Panc1 (cell line): Measurements from ENCODE around the gene NDFIP2.

- RRBS, 2 experiments = no CpG with 5 or more reads among the region's 1 CpG
These were observed 141.9 kb downstream of the MYCBP2 start for GRCh38 chr13:77184818-77185668.

DNA sequence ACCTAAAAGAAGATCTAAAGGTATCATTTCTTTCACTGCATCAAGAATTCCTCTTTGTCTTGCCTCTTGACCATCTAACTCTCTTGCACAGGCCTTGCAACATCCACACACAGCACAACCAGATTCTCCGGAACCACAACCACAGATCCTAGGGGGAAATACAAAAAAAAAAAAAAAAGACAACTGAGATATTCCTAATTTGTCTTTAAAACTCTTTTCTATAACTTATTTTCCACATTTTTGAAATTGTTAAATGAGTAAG, 83.2 kb downstream of the MYCBP2 start:
- RRBS, 2 experiments = no CpG with 5 or more reads among the region's 1 CpG

DNA sequence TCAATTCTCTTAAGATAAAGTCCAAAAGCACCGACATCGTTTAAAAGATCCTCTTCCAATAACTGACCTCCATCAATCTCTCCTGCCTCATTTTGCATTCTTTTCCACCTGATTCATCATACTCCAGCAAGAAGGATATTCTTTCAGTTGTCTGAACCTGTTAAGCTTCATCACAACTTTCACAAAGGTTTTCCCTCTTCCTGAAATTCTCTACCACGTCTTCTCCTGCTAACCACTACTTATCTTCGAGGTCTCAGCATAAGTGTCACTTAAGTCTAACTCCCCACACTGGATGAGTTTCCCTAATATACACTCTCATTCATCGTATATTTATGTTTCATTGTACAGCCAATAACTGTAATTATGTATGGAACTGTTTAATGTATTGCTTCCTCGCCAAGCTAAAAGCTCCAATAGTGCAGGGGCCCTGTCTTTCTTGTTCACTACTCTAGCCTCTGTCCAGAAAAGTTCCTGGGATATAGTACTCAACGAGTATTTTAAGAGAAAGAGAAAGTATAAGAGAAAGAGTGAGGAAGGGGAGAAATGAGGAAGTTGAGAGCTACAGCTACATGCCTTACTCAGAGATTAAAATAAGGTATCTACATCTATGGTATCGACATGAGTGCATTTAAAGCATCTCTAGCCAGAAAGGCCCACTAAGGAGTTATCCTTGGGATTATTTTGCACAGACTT, 28.7 kb downstream of the MYCBP2 start:
- RRBS, 2 experiments = no CpG with 5 or more reads among the region's 8 CpGs

DNA sequence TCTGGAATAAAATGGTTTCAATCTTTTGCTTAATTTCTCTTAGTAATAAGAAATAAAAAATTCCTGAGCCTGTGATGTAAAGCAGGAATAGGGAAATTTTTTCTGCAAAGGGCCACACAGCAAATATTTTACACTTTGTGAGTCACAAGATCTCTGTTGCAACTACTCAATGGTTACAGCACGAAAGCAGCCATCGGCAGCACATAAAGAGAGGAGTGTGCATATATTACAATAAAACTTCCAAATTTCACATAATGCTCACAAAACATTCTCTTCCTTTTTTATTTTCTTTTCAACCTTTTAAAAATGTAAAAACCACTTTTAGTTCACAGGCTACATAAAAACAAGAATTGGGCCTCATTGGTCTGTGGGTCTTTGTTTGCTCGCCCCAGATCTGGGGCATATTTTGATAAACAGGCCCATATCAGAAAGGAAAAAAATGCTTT, 26.7 kb downstream of the MYCBP2 start:
- RRBS, 2 experiments = no CpG with 5 or more reads among the region's 3 CpGs

GRCh38 chr13:77338772-77339988, 12.3 kb upstream of the MYCBP2 start:
- RRBS, 2 experiments = no CpG with 5 or more reads among the region's 10 CpGs

DNA sequence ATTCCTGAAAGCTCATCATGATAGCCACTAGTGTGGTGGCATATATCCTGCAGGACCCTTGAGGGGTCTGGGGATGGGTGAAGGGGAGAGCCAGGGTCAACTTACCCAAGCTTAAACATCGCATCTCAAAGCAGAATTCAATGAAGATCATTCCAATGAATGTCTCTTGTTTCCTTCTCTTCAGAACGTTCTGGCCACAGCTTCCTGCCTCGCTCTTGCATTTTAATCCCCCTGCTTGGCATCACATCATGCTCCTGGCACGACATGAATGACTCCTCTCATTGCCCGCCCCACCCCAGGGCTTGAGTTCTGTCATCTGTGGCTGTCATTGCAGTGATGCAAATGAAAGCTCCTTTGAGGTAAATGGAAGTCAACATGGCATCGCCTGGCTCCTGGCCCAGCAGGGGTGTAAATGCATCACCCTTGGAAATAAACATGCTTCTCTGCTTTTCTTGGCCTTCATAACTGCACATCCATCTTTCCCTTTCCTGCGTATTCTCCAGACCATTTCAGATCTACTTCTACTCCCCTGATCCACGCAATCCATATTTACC, 48.6 kb downstream of the SCEL start:
- RRBS, 2 experiments = no CpG with 5 or more reads among the region's 8 CpGs

DNA sequence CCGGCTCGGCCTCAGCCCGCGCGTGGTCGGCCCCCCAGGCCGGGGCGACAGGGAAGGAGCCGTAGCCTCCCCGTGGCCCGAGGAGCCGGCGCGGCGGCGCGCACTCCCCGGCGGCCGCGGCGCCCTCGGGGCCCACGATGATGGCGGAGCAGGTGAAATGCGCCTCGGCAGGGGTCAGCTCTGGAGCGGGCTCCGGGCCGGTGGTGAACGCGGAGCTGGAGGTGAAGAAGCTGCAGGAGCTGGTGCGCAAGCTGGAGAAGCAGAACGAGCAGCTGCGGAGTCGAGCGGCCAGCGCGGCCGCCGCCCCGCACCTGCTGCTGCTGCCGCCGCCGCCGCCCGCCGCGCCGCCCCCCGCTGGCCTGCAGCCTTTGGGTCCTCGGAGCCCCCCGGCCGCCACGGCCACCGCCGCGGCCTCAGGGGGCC, 301 bp downstream of the SLAIN1 start:
- RRBS, 2 experiments = 1 to 5% methylated on average over 23 of the region's 58 CpGs

DNA sequence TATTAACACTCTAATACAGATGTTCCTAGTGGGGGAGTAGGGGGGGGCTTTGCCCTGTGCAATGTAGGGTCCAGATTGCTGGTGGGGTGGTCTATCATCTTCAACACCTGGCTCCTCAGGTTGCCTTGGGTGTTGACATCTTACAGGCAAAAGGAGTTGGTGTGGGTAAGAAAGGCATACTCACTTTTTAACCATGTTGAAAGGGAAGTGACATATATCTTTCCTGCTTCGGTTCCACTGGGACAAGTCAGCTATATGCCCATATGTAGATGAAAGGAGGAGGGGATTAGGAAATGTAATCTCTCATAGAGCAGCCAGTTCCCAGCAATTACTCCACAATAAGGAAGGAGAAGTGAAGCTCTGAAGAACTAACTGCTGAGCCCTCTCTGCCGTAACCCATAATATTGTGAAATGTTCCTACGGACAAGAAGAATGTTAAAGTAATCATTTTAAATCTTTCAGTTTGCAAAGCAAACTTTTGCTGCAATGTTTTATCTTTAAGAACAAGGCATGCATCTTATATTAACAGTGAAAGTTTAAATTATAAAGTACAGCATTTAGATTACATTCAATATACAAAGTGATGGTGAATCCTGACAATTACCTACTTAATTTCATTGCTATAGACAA, 82.2 kb downstream of the EDNRB start:
- RRBS, 2 experiments = no CpG with 5 or more reads among the region's 3 CpGs

- RRBS, 2 experiments = no CpG with 5 or more reads among the region's 1 CpG
These were observed 2.9 kb downstream of the EDNRB start for GRCh38 chr13:77915631-77916195.

DNA sequence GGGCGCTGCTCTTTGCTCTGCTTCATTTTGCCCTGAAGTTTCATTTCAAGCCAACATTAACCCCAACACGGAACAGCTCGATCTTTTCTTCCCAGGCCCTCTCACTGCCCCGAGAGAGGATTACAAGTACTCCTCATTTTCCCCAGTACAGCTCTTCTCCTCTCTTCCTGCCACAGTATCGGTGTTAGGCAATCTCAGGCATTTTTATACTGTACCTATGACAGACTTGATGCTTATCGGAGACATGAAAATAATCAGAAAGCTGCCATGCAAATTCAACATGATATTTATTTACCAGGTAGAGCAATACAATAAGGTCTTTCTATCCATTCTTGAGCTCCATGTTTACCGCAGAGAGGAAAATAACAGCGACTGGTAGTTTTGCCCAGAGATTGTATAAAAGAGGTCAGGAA, 1.3 kb upstream of the EDNRB start:
- RRBS, 2 experiments = no CpG with 5 or more reads among the region's 8 CpGs

GRCh38 chr13:79402006-79402399, 4.1 kb downstream of the RBM26 start:
- RRBS, 2 experiments = no CpG with 5 or more reads among the region's 1 CpG

- RRBS, 2 experiments = 1 to 4% methylated on average over 33 to 40 of the region's 81 CpGs
These were observed at the start of gene NDFIP2 for GRCh38 chr13:79480649-79481589. Gene NDFIP2, plus strand, starts transcription at chr13:79481155.

- RRBS, 2 experiments = no CpG with 5 or more reads among the region's 2 CpGs
These were observed 22.3 kb downstream of the NDFIP2 start for GRCh38 chr13:79503075-79503862.

DNA sequence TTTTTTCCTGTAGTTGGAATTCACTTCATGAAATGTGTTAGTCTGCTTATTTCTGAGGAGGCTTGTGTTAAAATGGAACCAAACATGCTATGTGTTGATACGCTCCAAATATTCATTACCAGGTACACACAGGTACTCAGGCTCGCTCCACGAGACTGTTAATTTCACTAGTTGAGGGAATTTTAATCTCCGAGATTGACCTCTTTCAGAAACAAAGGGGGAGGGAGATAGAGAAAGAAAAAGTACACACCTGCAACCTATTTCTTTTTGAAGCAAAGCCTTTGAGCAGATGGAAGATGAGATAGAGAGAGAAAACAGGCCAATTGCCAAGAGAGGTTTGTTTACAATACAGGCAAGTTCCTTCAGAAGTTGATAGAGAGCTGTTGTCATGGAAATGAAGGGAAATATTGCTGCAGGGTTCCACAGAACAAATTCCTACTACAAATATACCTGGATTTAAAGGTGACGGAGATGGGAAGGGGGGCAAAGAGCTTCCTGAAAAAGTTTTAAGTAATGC, 388.3 kb downstream of the NDFIP2 start:
- RRBS, 2 experiments = no CpG with 5 or more reads among the region's 5 CpGs

DNA sequence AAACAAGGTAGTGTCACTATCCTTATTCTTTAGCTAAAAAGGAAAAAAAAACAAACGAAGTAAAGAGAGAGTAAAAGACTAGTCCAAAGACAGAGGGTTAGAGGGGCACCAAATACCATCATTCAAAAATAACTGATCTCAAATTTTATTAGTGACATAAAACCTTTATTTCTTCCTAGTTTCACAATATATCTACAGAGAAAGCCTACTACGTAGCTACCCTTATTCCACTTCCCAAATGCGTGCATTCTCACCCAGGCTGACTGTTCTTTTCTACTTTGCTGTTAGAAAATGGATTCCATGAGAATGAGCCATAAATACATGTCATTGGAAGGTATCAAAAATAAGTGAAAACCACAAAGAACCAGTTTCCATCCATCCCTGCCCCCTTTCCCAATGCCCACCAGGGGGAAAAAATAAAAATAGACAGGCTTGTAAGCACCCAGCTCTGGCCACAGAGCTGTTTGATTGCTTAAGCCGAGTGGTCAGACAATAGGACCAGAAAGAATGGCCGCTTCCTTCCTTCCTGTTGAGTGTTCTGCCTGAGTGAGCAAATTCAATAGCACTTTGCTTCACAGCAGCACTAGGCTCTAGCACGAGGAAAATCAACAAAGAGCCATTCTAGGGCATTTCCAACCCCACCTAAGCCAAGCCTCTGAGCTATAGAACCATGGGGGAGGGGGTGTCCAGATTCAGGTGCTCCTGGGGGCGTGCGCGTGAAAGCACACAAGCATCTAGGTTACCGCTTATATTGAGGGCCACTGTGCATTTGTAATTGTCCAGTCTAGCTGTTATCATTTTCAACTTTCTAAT, 64.6 kb downstream of the SPRY2 start:
- RRBS, 2 experiments = no CpG with 5 or more reads among the region's 10 CpGs

- RRBS, 2 experiments = no CpG with 5 or more reads among the region's 3 CpGs
These were observed 6.3 kb downstream of the SPRY2 start for GRCh38 chr13:80334561-80335188.

GRCh38 chr13:80337519-80338094, 3.3 kb downstream of the SPRY2 start:
- RRBS, 2 experiments = no CpG with 5 or more reads among the region's 16 CpGs

DNA sequence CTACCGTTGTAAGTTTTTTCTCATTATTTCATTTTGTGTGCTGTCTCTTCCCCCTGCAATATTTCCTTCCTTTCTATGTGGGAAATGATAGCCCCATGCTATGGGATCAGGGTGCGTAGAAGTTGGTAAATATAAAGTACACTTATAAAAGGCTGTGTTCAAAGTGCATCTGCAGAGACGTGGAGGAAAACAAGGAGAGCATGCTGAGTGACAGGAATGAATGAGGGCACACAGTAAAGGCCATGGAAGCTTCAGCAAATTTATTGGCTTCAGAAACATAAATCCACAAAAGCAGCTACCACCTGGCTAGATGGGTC, 21.5 kb upstream of the SPRY2 start:
- RRBS, 2 experiments = no CpG with 5 or more reads among the region's 3 CpGs

DNA sequence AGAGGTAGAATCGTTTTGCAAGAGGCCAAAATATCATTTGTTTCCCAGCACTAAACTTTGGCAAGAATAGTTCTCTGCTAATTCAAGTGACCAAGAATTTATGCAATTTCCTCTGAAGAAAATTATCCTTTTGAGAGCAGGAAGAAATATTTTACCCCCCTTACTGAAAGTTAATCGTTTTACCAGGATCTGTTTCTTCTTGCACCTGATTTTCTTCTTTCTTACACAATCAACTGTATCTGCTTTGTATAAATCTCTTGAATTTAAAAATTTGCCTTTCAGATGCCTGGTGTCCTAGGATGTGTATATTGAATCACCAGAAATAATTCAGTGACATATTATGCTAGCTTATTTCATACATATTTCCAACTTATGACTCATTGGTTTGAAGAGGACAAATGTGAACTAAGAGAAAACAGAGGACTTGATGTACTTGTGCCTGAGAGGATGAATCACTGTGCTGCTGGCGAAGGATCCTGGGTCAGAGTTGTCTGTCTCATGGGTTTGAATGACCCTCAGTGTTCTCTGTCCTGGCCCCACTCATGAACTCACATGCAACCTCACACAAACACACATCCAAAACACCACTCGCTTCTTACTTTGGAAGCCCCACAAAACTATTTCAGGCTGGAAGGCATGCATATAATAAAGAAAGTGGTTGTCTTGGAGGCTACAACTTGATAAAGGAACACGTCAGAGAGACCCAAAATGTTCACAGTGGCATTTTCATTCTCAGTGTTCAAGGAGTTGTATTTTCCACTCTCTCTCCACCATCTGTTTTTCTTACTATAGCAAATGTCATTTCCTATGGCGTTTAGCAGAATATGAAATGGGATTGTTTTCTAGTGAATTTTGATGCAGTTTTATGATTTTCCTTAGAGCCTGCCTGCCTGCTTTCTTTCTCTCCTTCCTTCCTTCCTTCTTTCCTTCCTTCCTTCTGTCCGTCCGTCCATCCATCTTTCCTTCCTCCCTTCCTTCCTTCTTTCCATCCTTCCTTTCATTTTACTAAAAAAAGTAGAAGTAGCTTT, 129.0 kb upstream of the SPRY2 start:
- RRBS, 2 experiments = no CpG with 5 or more reads among the region's 8 CpGs

- RRBS, 2 experiments = no CpG with 5 or more reads among the region's 4 CpGs
These were observed 1054.3 kb upstream of the SPRY2 start for GRCh38 chr13:81395199-81395685.